RPMI7951 (cell line): ENCODE measurements around the genes LYZL1 and MTPAP.

DNA sequence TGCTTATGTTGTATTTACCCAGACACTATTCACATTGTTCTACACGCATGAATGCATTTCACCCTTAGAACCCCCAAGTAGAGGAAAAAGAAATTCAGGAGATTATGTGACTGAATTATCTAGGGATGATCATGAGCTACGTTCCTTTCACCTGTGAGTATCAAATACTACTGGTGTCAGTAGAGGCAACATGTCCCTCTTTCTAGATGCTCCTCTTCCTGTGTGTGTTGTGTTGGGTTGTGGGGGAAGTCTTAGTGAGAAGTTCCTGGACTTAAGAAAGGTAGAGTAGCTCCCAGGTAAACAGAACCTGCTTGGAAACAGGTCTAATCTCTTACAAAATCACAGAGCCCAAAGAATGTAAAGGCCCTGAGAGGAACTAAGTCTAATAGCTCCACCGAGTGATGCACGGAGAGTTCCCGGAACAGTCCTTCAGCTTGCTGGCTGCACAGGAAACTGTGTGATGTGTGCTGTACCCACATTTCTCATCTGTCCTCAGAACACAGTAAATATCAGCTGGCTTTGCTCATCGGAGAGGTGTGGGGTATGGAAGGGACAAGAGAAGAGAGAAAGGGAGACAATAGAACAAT is 182.7 kb upstream of the LYZL1 start:
- RAMPAGE, long total RNA, result no peak

GRCh38 chr10:29142524-29143123 is 146.2 kb upstream of the LYZL1 start:
- RAMPAGE, long total RNA, result no peak

DNA sequence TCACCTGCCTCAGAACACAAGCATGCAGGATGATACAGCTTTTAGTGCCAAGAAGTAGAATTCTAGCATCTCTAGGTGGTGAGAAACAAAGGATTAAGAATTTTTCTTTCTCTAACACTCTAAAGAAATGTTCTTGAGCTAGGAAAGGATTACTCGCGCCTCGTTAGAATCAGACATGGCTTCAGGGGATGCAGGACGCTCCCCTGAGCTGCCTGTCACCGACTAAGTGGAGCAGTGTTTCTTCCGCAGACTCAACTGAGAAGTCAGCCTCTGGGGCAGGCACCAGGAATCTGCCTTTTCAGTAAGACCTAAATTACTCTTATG is at the start of gene LYZL1:
LYZL1 (plus strand) TSS at position 141 of the 324 bp plus-strand sequence.
- RAMPAGE, long total RNA, result no peak

- RAMPAGE, long total RNA, result no peak
Observed at GRCh38 chr10:29465305-29465797, 169.4 kb downstream of the SVIL start.

DNA sequence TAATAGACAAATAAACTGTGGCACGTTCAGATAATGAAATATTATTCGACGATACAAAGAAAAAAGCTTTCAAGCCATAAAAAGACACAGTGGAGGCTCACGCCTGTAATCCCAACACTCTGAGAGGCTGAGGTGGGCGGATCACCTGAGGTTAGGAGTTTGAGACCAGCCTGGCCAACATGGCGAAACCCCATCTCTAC is 129.9 kb downstream of the SVIL start:
- RAMPAGE, long total RNA, result no peak

GRCh38 chr10:29561494-29562454 is 73.0 kb downstream of the SVIL start:
- RAMPAGE, long total RNA, result no peak

GRCh38 chr10:29947697-29948066 is 111.7 kb downstream of the JCAD start:
- RAMPAGE, long total RNA, result no peak

- RAMPAGE, long total RNA, result no peak
Observed at GRCh38 chr10:29948606-29949601, 110.5 kb downstream of the JCAD start.

DNA sequence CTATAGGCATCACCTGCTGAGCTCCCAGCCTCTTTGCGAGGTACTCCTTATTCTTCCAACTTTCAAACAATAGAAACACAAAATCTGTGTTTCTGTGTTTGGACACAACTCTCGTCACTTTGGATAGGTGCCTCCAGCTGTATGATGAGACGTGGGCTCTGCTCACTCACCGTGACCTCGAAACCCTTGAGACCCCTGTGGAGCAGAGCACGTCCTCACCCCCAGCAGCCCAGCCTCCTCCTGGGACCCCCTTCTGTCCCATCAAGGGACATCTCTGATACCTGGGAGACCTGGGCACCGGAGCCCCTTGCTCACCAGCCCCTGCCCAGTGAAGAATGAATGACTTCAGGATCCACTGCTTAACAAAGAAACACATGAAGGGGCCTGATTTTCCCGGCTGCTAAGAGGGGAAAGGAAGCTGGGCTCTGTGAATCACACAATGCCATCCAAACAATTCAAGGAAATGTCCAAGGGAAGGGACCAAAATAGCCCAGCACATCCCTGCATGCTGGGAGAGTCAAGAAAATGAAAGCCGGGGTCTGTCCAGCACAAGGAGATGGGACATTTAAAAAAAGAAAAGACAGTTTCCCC is 128.6 kb upstream of the JCAD start:
- RAMPAGE, long total RNA, result no peak

- RAMPAGE, long total RNA, result no peak
Observed at GRCh38 chr10:30348435-30349538, at the start of gene MTPAP. TSS of gene MTPAP (minus strand) at chr10:30349278.

GRCh38 chr10:30368035-30368738 is 19.1 kb upstream of the MTPAP start:
- RAMPAGE, long total RNA, result no peak

- RAMPAGE, long total RNA, result no peak
Observed at GRCh38 chr10:30418618-30419190, 15.3 kb upstream of the MAP3K8 start.

- RAMPAGE, long total RNA, result no peak
Observed at GRCh38 chr10:30442668-30443255, 8.8 kb downstream of the MAP3K8 start.

GRCh38 chr10:30451284-30451990 is 17.5 kb downstream of the MAP3K8 start:
- RAMPAGE, long total RNA, result no peak

DNA sequence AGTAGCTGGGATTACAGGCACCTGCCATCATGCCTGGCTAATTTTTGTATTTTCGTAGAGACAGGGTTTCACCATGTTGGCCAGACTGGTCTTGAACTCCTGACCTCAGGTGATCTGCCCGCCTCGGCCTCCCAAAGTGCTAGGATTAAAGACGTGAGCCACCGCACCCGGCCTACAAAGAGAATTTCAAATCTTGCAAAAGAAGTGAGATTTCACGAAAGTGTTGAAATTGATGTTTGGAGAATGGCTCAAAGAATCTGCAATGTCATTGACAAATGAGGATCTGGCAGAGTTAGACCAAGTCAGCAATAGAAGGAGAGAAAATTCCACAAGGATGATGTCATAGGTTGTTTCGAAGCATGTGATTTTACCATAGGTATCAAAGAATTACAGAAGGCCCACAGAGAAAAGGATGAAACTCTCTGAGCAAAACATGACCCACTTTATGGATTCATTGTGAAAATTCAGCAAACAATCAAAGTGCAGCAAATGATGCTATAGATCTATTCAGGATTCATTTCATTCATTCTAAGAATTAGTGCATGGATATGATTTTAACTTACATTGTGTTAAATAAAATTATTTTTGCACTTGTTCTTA is 71.6 kb downstream of the LYZL2 start:
- RAMPAGE, long total RNA, result no peak

DNA sequence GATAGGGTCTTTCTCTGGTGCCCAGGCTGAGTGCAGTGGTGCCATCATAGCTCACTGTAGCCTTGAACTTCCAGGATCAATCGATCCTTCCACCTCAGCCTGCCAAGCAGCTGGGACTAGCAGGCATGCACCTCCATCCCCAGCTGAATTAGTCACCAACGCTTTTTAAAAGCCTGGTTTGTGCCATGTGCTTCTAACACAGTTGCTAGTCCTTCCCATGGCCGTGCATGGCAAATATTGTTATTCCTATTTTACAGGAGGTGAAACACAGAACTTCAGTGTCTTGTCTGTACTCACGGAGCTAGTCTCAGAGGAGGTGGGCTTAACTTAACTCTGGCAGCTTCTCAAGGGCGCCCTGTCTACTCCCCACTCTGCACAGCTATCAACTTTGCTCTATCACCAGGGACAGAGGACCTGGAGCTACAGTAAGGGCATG is 23.2 kb downstream of the LYZL2 start:
- RAMPAGE, long total RNA, result no peak

DNA sequence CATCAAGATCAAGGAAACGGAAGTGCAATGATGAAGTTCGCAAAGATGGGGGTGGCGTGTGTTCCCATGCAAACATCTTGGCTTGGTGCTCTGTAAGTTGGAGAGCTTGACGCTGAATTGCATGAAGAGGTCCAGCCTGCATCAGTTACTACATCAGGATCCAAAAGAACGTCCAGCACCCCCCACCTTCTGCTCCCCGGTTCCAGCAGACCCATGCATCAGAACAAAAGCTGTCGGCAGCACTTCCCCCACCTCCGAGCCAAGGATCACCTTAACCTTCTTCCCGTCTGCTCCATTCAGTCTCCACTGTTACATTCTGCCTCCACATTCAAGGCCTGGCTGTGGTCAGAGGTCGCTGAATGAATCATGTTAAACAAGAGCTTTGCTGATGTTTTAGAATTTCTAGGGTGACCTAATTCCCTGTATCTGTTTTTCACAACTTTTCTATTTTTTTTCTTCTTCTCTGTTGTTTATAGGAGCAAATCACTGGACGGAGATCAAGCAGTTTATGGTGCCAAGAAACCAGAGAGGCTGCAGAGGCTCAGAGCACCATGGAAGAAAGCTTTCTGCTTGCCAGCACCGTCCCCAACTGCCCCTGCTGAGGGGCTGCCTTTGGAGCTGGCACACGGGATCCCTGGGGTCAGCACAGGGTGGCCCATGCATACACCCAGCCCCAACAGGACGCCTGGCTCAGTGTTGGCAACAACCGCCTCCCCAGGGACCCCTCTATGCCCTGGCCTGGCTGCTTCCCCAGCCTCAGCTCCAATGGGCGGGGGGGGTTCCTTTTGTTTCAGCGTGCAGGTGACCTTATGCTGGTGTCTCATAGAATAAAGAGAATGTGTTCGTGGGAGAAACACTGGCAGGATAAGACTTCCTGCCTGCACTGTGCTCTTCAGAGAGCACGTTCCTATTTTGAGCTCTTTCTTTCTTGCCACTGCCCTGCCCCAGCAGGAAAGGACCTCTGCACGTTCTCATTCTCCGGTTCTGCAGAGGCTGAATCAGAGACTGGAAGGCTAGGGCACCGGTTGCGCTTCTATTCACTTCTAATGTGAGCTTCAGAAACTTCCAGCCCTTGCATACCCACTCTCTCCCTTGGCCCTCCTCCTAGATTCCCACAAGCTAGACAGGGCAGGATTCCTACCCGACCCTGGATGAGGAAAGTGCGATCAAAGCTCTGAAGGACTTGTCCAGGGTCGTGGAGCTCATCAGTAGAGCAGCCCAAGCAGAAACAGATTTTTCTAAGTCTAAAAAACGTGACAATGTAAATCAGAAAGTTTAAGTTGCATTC is 182.7 kb upstream of the LYZL2 start:
- RAMPAGE, long total RNA, result no peak

DNA sequence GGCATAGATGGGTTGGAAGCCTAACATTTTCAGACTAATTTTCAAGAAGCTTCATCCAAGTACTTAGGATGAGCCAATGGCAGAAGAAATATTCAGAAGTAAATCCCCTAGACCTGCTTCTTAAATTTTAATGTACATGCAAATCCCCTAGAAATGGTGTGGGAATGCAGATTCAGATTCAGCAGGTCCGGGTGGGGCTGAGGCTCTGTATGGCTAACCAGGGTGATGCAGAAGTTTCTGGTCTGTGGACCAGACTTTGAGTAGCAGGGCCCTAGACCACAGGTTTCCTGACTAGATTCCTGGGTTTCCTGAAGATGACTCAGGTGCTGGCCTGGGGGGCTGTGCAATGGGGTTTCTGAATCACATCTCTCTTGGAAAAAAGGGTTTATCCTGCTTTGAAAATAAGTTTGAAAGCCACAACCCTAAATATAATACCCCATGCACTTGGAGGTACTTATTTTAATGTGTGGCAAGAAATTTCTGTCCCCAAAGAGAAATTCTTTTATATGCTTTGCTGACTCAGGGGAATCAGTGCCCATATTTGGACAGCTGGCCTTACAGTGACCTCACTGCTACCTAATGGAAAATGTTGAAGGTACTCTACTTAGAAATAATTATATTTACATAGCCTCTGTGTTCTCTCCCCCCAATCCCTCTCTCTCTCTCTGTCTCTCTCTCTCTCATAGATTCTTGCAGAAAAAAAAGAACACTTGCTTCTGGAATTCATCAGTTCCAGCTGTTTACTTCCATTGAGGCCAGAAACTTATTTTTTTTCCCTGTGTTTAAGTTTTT is 184.3 kb upstream of the LYZL2 start:
- RAMPAGE, long total RNA, result no peak

- RAMPAGE, long total RNA, result no peak
Observed at GRCh38 chr10:30819610-30819963, 190.0 kb upstream of the LYZL2 start.

DNA sequence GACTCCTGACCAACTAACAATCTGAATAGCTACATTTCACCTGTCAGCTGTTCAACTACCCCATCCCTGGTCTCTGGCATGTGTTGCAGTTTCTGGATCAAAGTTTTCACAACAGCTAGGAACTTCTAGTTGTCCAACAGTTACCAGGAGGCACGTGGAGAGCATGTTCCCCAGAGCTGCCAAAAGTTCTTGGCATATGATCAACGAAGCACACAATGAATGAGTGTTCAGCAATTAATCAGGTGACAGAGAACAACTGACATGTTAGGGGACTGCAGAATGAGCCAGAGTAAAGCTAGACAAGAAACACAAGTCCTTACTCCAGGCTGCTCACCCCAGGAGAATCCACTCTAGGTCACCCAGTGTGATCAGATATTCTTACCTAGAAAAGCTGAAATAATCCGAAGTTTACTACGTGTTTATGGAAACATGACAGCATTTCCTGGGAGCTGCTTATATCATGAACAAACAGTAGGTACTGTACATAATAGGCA is 50.7 kb downstream of the ZNF438 start:
- RAMPAGE, long total RNA, result no peak